ENCODE results near the gene BAHCC1.

DNA sequence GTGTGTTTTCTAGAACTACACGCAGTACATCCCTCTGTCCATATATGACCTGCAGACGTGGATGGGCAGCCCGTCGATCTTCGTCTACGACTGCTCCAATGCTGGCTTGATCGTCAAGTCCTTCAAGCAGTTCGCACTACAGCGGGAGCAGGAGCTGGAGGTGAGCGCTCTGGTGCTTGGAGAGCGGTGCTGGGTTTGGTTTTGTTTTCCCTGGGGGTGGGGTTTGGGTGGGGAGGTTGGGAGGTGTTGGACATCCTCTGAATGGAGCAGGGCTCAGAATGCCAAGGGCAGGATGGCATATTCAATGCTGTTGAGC, 185.9 kb downstream of the RPTOR start:
- PRO-cap: no peak

- PRO-cap: no peak
These were observed 216.8 kb downstream of the RPTOR start for GRCh38 chr17:80761361-80761915.

DNA sequence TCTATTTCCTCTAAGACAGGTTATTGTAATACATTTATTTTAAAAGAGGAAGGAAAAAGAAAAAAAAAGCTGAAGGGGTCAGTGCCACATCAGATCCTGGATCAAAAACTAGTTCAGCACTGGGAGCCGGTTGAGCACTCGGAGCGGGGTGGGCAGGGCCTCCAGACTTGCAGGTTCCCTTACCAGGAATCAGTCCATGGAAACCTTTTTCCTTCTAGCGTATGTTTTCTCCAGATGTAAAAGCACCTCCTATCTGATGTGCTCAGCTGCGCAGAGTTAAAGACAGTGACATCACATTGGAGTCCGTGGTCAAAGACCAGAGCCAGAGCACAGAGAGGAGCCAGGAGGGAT, 167.1 kb upstream of the CHMP6 start:
- PRO-cap: no peak

GRCh38 chr17:80859096-80859706, 132.4 kb upstream of the CHMP6 start:
- PRO-cap: no peak

GRCh38 chr17:80873356-80873978, 118.2 kb upstream of the CHMP6 start:
- PRO-cap: no peak

GRCh38 chr17:80929354-80929925, 62.2 kb upstream of the CHMP6 start:
- PRO-cap: bidirectional peak, plus-strand start at chr17:80929717, minus-strand start at chr17:80929563

- PRO-cap: no peak
These were observed 14.2 kb upstream of the BAIAP2 start for GRCh38 chr17:81020644-81021303.

GRCh38 chr17:81044550-81045431, 9.8 kb downstream of the BAIAP2 start:
- PRO-cap: no peak

DNA sequence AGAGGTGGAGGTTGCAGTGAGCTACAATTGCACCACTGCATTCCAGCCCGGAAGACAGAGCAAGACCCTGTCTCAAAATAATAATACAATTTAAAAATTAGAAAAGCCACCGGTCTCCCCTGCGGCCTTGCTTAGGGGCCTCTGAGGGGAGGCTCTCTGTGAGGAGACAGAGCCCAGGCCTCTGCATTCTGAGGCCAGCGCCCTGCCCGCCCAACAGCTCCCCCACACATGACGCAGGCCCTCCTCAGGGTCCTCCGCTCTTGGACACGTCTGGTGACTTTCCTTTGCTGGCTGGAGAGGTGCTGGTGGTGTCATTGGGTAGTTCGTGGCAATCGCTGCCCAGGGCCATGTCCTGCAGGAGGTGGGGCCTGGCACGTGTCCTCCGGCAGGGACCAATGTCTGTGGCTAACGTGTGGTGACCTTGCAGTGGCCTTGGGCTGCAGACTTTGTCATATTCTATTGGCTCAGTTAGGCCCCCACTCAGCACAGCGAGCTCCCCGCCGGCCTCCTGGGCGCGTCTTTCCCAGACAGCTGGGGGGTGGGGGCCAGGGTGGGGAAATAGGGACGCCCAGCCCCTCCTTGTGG, 52.2 kb upstream of the PVALEF start:
- PRO-cap: no peak

DNA sequence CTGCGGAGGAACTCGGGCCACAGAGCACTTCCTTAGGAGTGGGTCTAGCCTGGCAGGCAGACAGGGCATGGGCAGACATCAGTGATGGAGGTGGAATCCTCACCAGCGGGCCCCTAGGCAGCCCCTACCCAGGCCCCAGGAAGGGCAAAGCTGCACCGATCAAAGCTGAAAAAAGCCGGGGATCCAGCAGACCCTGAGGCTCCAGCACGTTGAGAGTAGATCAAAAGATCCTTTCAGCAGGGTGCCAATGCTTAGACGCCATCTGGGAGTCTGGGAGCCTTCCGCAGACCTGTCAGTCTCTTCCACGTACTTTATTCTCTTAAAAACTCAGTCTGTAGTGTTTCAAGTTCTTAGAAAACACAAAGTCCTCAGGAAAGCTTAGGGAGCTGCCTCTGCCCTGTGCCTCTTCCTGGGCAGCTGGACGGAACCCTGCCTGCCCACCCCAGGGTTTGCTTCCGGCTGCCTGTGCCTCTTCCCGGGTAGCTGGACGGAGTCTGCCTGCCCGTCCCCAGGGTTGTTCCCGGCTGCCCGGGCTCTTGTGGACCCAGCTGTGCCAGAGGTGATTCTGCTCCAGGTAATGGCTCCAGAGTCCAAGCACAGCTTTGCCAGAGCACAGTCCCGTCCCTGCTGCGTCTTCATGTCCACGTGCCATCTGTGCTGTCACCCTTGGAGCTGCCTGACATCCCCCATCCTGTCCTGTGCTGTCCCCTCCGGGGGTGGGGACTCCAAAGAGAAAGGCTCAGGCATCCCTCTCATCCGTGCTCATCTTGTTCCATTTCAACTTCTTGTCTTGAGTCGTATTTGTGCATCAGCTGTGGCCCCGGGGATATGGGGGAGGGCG, 50.8 kb upstream of the PVALEF start:
- PRO-cap: no peak

GRCh38 chr17:81150392-81151141, 14.7 kb upstream of the PVALEF start:
- PRO-cap: no peak

GRCh38 chr17:81223729-81224241, 1.0 kb upstream of the CEP131 start:
- PRO-cap: no peak

GRCh38 chr17:81240626-81241311, 1.7 kb downstream of the NDUFAF8 start:
- PRO-cap: no peak

DNA sequence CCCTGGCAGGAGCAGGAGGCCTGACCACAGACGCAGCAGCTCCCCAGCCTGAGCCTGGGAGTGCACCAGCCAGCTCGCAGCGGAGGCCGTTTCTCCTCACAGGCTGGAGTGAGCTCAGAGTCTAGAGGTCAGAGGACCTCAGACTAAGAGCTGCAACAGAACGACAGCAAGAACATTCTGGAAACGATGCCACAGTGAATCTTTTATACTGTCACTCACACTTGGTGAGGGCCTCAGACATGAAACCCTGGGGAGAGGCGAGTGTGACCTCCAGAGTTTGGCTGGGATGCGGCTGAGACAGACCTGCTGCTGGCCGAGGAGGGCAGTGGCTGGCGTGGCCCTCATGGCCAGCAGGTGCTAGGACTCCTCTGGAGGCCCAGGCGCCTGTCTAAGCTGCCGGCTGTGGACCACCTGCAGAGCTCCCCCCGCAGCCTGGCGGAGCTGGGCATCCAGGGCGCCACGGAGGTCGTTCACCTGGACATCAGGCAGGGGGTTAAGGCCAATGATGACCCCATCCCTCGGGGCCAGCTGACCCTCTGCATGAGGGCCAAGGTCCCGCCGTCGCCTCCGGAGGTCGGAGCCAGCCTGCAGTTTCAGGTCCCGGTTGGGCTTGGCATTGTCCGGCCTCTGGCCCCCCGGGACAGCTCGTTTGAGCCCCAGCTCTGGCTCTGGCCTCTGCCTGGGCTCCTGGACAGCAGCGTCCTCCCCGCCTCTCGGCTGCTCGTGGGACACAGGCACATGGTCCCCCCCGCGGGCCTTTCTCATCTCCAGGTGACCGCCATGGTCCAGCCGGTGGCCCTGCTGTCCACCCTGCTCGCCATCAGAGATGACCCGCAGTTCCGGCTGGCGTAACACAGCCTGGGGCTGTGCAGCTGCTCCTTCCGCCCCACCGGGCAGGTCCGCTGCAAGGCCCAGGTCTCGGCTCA, 6.3 kb downstream of the NDUFAF8 start:
- PRO-cap: no peak

GRCh38 chr17:81323493-81324211, 28.5 kb upstream of the SLC38A10 start:
- PRO-cap: no peak

GRCh38 chr17:81331731-81332110, 36.6 kb upstream of the SLC38A10 start:
- PRO-cap: no peak

DNA sequence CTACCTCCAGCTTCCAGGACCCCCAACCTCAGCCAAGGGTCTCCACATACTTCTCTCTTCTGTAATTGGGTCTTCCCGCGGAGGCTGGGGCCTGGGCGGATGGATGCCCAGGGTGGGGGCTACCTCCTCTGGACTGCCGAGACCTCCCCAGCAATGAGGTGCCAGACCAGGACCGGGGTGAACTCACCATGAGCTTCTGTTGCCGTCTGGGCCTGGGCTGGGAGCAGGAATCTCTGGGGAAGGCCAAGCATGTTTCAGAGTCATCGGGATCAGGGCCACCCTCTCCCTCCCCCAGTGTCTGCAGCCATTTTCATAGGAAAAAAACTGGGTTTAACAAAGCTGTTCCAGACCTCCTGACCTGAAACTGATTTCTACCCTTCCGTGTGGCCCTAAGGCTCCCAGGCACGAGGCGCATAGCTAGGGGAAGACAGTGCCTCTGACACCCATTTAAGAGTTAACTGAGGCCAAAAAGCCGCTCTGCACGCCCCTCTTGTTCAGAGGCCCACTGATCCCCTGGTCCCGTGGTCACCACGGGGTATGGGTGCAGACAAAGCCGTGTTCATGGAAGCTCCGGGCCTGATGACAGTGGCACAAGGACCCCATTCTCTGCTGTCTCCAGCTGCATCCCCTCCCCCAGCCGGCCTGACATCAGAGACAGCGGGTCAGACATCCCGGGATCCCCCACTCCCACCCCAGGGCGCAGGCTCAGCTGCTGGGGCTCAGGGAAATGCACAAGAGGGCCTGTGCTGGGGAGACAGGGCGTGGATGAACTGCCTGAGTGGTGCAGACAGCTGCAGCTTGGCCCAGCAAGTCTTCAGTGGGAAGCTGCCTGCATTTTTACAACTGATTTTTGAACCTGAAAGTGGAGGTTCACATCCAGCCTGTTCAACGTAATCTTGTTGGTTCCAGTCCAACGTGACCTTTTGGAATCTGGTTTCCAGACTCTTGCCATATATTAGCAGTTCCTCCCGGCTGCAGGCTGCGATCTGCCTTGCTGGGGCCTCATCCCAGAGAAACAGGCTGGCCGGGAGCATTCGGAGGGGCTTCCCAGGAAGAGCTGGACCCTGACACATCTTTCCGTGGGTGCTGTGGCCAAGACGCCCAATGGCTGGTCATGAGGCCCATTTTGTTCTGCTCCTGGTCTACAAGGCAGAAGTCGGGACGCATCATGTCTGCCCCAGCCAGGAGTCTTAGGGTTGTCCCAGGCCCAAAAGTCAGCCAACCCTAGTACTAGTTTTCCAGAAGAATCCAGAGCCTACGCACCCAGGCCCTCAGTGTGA, 9.9 kb upstream of the BAHCC1 start:
- PRO-cap: no peak

DNA sequence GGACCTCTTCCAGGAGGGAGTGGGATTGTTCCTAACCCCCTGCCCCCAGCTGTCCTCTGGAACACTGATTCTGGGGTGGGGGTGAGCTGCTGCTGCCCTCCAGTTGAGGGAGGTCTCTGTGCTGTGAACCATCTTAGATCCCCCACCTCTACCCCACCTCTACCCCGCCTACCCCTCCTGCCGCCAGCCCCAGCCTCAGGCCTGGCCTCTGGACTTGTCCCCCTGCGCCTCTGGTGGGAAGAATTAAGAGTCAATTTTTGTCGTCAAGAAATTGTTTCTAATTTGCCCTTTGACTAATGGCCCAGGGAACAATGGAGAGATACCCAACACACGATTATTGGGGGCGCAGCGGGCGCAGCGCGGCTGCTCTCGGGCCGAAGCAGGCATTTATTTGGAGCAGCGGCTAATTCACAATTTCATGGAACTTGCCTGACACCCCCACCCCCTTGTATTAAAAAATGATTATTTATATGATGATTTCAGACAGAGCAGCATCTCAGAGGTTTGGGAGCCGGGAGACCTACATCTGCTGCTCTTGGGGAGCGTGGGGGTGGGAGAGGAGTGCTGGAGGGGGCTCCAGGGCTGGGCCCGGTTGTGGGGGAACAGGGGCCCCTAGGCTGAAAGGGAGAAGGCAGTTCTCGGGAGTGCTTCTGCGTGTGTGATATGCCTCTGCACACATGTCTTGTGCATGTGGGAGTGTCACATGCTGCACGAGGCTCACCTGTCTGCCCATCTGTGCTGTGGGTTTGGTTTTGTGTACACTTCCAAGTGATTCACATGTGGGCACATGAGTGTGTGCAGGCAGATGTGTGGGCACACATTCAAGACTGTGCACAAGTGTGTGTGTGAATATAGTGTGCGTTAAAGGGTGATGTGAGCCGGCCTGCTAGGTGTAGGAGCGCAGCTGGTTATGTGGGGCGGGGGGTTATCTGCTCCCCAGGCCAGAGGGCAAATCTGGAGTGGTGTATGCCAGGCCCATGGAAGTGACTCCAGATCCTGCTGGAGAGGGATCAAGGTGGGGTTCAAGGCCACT, 4.2 kb upstream of the BAHCC1 start:
- PRO-cap: no peak

GRCh38 chr17:81394799-81395746, at the start of gene BAHCC1:
Gene BAHCC1, plus strand, starts transcription at chr17:81395457.
- PRO-cap: bidirectional peak, plus-strand start at chr17:81395500, minus-strand start at chr17:81395178

DNA sequence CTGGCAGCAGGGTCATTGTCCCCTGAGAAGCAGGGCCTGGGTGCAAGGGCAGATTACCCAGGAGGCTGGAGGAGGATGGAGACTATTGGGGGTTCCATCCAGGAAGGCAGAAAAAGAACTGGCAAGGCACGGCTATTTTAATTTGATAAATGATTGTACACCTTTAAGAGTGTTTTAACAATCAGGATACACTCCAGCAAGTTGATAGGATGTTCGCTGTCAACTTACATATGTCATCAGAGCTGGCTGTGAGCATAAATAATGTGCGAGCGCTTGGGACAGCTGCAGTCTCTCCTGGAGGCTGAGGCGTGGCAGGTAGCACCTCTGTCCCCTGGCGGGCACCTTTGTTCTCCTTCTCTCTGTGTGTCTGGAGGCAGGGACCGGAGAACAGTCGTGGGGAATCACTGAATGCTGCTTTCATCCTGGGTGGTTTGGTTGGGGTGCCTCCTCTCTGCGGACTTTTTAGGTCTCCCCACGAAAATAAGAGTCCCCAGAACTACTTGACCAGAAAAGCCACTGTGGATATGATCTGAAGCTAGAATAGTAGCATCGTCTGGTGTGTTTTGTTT, 9.3 kb downstream of the BAHCC1 start:
- PRO-cap: bidirectional peak, plus-strand start at position 285 of the sequence, minus-strand start at position 120 of the sequence